Type B pancreatic cell (in vitro differentiated cells): ENCODE measurements around a stretch of chr2.

DNA sequence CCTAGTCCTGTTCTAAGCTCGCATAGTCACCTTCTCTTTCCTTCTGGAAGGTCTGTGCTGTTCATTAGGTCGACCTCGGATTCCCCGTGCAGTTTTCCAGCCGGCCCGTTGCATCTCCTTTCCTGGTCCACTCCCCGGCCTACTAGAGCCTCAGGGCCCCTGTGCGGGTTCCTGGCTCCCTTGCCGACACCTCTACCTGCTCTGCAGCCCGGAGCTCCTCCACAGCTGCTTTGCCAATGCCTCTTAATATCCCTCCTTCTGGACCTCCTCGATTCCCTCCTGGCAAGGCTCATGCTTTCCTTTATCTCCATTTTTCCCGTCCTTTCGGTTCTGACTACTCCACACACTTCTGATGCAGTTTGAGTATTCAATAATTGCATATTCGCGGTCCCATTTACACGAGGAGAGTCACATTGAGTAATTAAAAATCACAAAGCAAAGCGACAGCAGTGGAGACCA is 565 bp upstream of the GTDC1 start:
- PRO-cap, result no peak

DNA sequence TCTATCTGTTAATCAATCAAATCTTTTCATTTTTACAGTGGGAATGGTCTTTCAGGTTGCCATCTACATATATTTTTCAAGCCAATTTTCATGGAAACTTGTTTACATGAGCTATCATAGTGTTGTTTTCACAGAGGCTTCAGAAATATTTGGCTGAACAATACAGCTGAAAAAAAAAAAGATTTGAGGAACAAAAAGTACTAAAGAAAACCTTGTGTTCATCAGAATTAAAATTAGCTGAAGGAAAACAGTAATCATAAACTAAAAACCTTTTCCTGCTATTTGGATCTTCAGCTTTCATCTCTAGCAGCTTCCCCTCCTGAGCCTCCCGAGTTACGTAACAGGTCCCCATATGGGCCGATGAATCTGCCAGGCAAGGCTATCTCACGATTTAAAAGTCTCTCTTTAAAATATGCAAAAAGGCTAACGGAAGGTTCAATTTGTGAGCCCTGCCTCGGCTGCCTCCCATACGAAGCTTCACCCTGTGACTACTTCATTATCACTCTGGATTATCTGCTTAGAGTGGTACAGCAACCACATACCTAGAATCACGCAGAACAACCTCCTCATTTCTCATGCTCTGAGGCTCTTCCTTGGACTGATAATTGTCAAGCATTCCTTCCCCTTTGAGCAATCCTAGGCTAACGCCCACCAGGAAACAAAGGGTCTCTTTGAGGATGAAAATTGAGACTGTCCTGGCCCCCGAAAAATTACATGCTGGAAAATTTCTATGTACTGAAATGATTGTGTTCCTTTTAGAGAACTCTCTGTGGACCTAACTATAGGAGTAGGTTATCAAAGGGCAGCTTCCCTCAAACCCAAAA is 40.1 kb upstream of the GTDC1 start:
- PRO-cap, result no peak

- PRO-cap, result no peak
Measured at GRCh38 chr2:144404635-144405155, 72.4 kb upstream of the GTDC1 start.

GRCh38 chr2:144467242-144468146 is 52.4 kb downstream of the ZEB2 start:
- PRO-cap, result no peak

GRCh38 chr2:144495190-144496076 is 24.5 kb downstream of the ZEB2 start:
- PRO-cap, result no peak

GRCh38 chr2:144501236-144501624 is 18.7 kb downstream of the ZEB2 start:
- PRO-cap, result no peak

DNA sequence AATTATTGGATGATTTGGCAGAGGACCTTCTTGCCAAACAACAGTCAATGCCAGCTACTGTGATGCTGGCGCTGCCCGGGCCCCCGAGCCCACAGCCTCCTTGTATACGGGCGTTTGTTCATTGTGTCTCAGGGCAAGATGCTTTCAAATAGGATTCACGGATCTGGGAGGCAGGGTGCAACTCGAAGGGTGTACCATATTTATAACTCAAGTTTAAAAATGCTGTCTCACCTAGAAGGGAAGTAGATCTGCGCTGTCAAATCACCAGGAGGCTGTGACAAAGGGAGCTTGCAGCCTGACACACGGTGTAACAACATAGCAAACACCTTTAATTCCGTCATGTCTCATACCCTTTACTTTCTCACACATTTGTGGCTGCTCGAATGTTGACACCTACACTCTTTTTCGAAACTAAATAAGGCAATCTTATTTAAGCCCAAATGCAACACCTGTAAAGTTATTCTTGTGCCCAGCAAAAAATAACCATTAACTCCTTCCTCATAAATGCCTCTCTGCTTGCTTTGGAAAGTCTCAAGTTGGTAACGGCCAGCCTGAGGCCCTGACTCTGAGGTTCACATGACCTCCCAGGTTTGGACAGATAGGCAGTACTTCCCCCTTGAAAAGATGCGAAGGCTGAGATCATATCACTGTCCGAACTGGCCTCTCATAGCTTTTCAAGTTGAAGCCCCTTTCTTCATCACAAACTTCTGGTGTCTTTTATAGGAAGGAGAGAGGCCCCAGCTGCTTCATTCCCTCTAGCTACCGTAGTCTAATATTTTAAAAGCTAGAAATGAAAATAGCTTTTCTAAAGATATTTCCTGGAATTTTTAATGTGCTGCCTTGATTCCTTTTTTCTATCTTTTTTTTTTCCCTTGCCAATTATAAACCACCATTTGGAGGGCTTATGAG is 11.6 kb downstream of the ZEB2 start:
- PRO-cap, result no peak

- PRO-cap, result no peak
Measured at GRCh38 chr2:144509577-144510167, 10.2 kb downstream of the ZEB2 start.

DNA sequence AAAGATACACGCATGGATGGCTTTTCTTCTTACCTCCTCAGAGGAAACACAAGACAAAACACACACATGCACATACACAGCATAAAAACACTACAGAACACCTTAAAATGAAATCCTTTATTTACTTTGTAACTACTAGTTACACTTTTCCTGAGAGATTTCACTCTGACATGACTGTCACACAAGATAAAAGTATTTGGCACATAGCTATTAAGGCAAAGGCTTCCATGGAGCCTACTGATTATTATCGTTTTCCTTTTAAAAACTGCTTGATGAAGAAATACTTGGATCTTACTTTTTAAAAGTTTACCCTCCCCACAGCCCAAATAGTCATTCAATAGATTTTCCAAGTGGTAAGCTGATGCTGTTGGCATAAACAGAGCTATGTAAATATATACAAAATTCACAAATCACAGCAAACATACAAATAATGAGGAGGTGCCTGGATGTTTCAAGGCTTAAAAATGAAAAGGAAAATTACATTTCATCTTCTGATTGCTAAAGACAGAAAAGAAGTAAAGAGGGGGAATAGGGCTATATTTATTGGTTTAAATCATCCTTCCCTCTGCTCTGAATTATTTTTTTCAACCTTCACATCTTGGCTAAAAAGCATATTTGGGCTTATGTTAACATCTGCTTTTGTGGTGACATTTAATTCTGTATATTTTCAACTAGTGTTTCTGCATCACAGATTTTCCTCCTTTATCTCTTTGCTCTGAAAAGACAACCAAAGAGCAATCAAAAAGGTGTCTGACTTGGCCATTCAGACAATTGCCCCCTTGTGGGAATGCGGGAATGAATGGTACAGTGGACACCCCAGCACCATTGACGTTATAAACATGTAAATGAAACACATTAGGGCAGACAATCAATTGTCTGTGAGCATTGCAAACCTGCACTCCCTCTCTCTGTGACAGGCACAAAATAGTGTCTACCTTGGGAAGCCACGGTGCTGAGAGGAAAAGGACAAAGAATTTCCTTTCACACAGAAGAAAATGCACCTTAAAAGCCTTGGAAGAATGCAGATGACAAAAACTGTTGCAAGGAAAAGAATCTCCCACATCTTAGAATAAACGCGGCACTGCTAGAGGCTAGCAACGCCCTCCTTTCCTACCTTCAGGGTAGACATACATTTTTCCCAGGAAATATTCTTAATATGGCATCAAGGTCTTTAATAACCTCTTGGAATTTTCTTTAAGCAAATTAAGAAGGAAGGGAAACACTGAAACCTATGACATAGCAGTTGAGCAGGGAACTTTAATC is 8.2 kb downstream of the ZEB2 start:
- PRO-cap, result no peak

GRCh38 chr2:145750440-145751004 is 1230.6 kb upstream of the ZEB2 start:
- PRO-cap, result no peak

- PRO-cap, result no peak
Measured at GRCh38 chr2:147711041-147711531, 133.7 kb upstream of the ACVR2A start.

- PRO-cap, result no peak
Measured at GRCh38 chr2:147845347-147845568, 429 bp downstream of the ACVR2A start.

- PRO-cap, result bidirectional peak, plus-strand start at chr2:148021444, minus-strand start at chr2:148021288
Measured at GRCh38 chr2:148021192-148021956, 483 bp downstream of the MBD5 start.

DNA sequence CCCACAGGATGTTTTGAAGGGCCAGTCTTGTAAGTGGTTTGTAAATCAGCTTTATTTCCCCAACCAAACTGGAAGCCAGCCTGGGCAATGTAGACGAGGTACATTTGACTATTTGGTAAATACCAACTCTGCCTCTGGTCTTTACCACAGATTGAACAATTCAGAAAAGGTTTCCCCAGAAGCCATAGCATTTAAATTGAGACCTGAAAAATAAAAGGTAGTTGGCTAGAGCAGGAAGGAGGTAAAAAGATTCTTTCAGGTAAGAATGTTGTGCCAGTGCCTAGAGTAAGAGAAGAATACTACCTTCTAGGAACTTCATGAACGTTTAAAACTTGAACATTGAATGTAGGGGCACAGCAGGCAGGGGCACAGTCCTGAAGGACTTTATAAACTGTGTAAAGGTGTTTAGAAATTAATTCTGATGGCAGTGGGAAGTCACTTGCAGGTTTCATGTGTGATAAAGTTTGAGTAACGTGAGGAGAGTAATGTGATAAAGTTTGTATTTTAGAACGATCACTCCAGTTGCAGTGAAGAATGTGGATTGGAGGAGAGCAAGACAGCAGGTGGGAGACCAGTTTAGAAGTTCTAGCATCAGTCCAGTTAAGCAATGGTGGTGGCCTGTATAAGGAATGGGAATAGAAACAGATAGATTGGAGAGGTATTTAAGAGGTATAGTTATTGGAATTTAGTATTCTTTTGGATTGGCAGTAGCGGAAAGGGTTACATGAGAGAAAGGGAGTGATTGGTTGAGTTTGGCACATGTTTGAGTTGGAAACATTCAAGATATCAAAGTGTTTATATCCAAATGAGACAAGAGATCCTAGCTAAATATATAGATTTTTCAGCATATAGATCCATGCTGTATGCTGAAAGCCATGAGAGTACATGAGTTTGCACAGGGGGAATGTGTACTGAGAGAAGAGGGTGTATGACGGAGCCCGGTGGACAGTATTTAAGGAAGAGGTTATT is 77.0 kb downstream of the MBD5 start:
- PRO-cap, result no peak

DNA sequence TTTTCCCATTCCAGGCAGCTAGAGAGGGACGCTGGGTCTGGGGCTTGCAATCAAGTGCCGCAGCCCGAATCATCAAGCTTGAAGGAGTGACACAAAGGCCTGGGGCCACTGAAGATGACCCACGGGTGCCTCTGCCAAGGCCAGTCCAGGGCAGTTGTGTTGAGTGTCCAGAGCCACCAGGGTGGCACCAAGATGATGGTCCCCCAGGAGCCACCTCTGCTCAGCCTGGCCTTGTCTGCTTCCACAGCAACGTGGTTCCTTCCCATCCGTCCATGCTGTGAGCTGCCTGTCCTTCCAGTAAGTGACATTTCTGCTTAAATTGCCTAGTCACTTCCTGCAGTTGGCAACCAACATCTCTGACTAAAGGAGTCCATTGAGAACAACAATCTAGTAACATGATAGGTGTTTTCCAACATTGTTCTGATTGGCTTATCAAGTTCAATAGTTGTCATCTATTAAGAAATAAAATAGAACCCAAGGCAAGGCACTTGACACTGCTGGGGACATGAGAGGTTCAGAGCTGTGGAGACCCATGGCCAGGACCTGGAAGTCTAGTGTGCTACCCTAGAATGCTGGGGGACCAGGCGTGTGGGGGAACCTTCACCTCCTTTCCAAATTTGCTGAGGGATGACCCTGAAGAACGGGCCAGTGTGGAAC is 99.1 kb upstream of the EPC2 start:
- PRO-cap, result no peak

GRCh38 chr2:148696881-148697904 is 52.6 kb downstream of the EPC2 start:
- PRO-cap, result no peak

DNA sequence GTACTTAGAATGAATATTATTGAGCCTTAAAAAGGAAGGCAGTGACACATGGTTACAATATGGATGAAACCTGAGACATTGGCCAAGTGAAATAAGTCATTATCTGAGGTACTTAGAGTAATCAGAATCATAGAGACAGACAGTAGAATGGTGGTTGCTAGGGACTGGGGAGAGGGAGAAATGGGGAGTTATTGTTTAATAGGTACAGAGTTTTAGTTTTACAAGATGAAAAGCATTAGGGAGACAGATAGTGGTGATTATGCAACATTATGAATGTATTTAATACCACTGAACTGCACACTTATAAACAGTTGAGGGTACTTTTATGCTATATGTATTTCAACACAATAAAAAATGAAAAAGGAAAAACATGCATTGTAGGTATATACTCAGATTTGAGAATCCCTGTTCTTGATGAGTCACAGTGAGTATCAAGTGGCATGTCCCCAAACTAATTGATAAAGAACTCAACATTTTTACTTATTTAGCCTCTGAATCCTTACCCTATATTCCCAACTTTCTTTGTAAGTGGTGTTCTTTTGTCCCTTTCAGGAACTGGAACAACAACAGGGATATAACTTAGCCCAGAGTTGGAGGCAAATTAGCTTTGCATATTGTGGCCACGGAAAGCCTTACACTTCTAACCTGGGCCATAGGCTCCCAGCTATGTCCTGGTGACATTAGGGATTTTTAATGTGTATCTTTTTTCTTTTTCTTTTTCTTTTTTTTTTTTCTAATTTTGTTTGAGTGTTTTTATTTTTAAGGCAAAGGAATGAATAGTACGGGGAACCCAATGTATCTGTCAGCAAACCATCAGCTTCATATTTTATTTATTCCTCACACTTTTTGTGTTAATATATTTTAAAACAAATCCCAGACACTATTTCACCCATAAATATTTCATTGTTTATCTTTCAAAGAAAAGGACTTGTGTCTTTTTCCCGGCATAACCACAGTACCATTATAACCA is 59.9 kb downstream of the EPC2 start:
- PRO-cap, result no peak

- PRO-cap, result no peak
Measured at GRCh38 chr2:148812472-148812683, 62.6 kb upstream of the KIF5C start.

- PRO-cap, result no peak
Measured at GRCh38 chr2:150001789-150002085, 414.2 kb upstream of the MMADHC start.

GRCh38 chr2:150125046-150125615 is 362.3 kb downstream of the RND3 start:
- PRO-cap, result no peak